Epithelial cell of esophagus (primary cell): ENCODE measurements around a stretch of chr6.

DNA sequence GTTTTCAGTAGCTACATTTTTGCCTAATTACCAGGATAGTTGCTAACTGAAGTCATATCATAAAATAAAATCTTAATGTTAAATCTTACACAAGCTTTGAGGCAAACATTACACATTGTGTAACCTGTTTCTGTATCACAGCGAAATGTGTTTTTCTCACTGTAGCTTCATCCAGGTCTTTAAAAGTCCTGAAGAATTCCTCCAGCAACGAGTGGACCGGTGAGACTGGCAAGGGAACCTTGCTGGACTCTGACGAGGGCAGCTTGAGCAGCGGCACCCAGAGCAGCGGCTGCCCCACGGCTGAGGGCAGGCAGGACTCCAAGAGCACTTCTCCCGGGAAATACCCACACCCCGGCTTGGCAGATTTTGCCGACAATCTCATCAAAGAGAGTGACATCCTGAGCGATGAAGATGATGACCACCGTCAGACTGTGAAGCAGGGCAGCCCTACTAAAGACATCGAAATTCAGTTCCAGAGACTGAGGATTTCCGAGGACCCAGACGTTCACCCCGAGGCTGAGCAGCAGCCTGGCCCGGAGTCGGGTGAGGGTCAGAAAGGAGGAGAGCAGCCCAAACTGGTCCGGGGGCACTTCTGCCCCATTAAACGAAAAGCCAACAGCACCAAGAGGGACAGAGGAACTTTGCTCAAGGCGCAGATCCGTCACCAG lies 7.4 kb upstream of the CLDN20 start:
- RRBS = 83% methylated on average over 2 of the region's 22 CpGs

DNA sequence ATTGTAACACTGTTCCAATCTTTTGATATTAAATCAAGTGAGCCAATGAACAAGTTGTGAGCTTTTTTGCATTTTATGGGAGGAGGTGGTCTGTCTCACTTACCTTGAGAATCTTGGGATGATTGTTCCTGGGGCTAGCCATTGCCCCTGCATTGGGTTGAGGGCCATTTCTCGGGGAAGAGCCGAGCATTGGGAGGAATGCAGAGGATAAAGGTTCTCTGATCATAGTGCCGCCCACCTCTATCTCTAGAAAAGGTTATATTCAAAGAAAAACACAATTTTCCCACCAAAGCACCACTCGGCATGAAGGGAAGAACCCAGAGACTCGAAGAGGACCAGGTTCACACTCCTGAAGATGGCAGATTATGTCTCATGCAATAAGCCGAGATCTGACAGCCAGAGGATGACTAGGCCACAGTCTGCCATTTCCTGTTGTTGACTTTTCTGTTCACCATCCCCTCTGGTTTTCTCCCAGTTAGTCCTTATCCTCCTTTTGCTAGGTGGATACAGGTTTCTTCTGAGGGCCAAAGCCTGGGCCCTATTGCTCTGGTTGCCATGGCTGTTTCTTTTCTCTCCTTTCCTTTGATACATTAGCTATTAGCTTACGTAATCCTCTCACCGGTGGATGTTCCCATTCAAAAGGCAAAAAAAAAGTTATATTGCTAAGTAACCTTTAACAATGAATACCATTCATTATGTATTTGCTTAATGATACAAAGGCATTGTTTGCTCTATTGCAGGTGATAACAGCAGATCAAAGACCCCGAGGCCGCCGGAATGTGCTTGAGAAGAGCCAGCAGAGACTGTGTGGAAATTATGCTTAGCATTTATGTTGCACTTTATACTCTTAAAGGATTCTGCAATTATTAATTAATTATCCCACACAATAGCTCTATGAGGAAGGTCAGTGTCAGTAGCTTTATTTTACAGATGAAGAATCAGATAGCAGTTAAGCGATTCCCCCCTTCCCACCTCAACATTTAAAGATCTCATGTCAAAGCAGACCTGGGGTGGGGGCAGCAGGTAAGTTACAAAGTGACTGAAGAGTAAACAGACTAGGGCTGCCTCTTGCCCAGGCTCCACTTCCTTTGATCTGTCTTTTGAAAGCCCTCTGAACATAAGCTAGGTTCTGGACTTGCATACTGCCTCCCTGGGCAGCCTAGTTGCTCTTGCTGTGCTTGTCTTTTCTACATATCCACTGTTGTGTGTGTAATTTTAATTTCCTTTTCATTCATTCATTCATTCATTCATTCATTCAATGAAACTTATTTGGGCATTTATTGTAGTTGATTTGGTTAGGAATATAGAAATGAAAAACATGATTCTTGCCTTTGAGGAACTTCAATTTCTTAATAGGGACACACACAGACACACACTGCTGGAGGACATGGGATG lies 14.4 kb upstream of the TFB1M start:
- RRBS = no CpG with 5 or more reads among the region's 12 CpGs

GRCh38 chr6:155528846-155529522 lies 73.3 kb upstream of the NOX3 start:
- RRBS = no CpG with 5 or more reads among the region's 3 CpGs

DNA sequence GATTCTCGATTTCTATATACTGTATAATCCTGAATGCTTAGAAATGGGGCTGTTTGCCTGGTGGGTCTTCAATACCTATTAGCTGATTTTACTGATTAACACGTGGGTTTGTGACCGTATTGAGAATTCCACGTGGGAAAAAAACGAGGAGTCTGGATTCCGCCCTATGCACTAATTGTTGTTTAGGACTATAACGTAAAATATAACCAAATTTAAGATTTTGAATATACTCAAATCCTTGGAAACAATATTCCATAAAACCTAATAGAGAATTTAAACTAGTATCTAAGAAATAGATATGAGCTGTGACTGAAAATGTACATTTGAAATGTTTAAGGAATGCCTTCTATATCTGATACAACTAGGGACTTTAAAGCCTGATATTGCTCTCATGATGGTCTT lies 93.5 kb upstream of the NOX3 start:
- RRBS = no CpG with 5 or more reads among the region's 7 CpGs

- RRBS = no CpG with 5 or more reads among the region's 2 CpGs
These were observed 349.8 kb upstream of the ARID1B start for GRCh38 chr6:156427333-156427748.

- RRBS = 2% methylated on average over 2 of the region's 20 CpGs
These were observed 410 bp upstream of the ARID1B start for GRCh38 chr6:156776761-156777174.

- RRBS = no CpG with 5 or more reads among the region's 9 CpGs
These were observed 3.5 kb downstream of the ARID1B start for GRCh38 chr6:156780284-156781504.

- RRBS = no CpG with 5 or more reads among the region's 10 CpGs
These were observed 49.2 kb downstream of the ARID1B start for GRCh38 chr6:156826158-156826972.

DNA sequence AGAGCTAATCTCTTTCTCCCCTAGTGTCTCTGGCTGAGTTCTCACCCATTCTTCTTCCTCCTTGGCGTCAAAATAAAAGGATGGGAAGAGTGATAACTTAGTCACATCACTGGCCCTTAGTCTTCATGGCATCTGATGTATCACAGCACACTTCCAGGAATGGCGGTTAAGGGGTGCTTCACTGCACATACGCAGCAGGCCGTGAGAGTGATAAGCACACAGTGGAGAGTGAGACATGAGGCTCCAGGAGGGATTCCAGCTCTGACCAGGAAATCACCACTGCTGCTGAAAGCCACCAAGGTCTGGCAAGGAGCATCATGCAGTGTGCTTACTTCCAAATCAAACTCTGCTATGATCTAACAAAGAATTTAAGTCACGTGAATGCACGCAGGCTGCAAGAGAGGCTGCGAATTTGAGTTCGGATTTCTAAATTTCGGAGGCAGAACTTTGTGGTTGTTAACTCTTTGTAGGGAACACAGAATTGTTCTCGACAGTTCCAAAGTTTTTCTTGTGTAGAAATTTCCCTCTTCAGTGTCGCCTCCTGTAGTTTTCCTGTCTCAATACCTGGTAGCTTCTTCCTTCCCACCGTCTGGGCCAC lies 62.5 kb downstream of the ARID1B start:
- RRBS = no CpG with 5 or more reads among the region's 12 CpGs

DNA sequence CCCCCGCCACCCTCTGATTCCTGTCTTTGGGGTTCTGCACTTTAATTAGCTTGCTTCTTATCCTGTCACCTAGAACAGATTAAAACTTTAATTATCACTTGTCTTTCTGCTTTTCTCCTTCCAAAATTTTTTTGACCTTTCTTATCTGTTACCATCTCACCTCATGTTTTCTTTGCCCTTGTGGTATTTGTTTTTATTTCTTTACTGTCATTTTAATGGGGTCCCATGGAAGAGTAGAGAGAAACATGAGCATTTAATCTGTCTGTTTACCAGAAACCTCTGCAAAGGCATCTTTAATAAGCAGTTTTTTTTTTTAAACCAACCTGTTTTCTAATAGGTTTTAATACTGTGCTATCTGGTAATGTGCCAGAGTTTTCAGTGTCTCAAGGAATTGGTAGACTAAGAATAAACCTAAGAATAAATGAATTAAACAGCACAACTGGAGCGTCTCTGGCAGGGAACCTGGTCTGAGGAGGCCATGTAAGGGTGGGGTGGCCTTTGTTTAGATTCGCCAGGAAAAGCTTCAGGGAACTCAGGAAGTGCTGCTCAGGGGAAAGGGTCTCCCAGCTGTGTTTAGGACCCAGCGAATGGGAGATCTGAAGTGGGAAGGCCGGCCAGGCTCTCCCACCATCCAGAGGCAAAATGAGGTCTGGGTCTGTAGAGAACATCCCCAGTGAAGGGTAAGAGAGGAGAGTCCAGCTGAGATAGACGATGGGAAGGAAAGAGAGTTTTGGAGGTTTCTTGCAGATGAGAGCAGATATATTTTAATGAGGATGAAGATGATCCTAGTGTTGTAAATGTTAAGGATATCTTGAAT lies 69.9 kb downstream of the ARID1B start:
- RRBS = no CpG with 5 or more reads among the region's 6 CpGs

DNA sequence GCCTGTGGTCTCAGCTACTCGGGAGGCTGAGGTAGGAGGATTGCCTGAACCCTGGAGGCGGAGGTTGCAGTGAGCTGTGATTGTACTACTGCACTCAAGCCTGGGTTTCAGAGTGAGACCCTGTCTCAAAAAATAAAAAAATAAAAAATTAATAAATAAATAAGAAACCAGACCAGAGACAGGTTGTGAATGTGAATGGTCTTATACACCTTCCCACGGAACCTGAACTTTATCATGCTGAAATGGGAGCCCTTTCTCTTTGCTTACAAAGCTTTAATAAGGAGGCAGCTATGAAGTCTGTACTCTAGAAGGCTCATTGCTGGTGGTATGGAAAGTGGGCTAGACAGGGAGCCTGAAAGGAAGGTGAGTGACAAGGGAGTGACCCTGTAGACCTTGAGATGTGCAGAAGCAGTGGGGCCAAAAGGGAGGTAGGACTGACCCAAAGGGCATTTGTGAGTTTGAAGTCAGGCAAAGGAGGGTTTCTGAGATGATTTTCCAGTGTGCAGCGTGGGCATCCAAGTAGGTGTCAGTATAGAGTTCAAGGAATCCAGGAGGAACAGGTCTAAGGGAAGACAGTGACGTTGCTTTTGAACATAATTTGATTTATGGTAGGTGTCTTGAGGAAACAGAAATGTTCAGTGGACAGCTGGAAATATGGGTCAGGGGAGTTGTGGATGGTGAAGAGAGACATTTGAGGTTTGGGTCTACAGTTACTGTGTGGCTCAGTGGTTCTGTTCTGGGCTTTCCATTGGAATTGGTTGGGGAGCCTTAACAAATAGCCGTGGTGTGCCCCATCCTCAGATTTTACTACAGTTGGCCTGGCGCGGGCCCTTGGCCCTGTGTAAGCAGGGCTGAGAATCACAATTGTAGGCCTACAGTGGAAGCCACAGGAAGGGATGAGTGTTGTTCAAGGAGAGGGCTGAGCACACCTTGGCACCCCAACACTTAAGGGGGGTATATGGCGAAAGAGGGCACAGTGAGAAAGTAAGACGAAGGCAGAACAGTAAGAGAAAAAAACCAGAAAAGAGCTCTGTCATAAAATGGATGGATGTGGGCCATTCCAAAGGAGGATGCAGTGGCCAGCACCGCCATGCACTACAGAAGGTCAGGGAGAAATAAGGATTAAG lies 84.7 kb downstream of the ARID1B start:
- RRBS = no CpG with 5 or more reads among the region's 11 CpGs

GRCh38 chr6:157010631-157011177 lies 233.5 kb downstream of the ARID1B start:
- RRBS = no CpG with 5 or more reads among the region's 3 CpGs

DNA sequence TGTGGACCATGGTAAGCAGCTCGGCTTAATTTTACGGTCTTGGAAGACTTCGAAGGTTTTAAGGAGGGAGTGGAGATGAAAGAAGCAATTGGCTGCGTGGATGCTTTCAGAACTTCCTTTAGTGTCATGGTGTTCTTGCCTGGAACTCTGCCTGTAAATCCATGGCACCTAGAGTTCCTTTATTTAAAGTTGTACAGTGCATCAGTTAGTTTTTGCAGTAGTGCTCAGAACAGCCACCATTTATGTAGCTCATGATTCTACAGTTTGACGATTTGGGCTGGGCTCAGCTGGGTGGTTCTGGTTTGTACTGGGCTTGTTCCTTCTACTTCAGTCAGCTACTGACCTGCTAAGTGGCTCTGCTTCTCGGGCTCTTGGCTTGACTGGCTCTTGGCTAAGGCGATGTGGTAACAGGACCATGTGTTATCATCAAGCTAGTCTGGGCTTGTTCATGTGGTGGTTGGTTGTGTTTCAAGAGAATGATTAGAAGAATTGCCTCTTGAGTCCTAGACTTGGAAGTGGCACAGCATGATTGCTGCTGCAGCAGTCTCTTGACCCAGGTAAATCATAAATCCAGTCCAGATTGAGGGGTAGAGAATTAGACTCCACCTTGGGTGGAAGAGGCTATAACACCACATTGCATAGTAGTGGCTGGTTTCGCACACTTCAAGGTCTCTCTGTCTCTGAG lies 252.8 kb downstream of the ARID1B start:
- RRBS = no CpG with 5 or more reads among the region's 8 CpGs

GRCh38 chr6:157050641-157051280 lies 272.6 kb downstream of the TMEM242 start:
- RRBS = no CpG with 5 or more reads among the region's 8 CpGs

GRCh38 chr6:157062317-157062839 lies 260.9 kb downstream of the TMEM242 start:
- RRBS = no CpG with 5 or more reads among the region's 9 CpGs

GRCh38 chr6:157120283-157120697 lies 203.0 kb downstream of the TMEM242 start:
- RRBS = no CpG with 5 or more reads among the region's 9 CpGs

GRCh38 chr6:157134262-157134844 lies 189.0 kb downstream of the TMEM242 start:
- RRBS = no CpG with 5 or more reads among the region's 9 CpGs

DNA sequence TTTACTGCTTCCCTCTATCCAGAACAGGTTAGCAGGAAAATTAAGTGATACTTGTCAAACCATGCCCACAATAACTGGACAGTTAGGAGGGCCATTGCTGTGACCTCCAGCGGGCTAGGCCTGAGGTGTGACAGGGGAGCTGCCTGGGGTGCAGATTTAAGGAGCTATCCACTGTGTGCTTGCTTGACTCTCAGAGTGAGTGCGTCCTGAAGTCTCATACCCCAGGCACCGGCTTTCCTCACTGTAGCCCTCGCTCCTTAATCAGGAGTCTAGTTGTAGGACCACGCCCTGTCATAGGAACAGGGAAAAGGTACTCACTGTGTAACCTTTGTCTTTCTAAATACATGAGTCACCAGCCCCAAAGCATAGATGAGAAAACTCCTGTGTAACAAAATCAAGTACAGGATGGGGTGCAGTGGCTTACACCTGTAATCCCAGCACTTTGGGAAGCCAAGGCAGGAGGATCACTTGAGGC lies 141.7 kb downstream of the TMEM242 start:
- RRBS = no CpG with 5 or more reads among the region's 5 CpGs

- RRBS = 1% methylated on average over 11 of the region's 39 CpGs
These were observed 102.2 kb downstream of the TMEM242 start for GRCh38 chr6:157220958-157221729.

DNA sequence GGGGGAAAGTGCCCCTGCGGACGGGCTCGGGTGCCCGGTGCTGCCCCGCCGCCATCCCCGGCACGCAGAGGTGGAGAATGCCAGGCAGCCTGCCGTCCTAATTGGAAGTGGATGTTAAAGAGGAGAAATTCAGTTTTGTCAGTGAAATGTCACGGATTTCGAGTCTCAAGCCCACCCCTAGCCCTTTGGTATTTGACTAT lies 86.5 kb downstream of the TMEM242 start:
- RRBS = 10% methylated on average over 4 of the region's 11 CpGs